Mesenchymal stem cell of adipose (primary cell): ENCODE measurements around the genes PGAM4, GPR174 and KLHL4.

DNA sequence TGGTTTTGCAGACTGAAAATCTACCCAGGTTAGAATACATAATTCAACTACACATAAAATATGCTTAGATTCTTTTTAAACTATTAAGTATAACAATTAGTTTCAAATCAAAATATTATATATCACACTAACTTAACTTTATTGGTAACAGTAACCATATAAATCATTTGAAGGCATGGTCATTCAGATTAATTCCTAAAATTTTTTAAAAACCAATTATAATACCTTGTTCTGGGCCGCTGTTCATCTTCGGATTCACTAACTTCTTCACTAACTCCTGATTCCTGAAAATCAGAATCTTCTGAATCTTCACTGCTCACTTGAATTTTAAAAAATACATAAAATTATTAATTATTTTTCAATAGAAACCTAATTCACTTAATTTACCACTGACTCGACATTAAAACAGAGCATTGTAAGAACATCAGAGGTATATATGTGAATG is 129.7 kb downstream of the ATRX start:
- CAGE, long polyA plus RNA: no peak

- CAGE, long polyA plus RNA: no peak
Measured at GRCh38 chrX:77753298-77754493, 32.3 kb downstream of the ATRX start.

GRCh38 chrX:77969516-77969939 is at the start of gene PGAM4:
TSS of gene PGAM4 (minus strand) at chrX:77969638.
- CAGE, long polyA plus RNA: no peak

GRCh38 chrX:78104532-78105490 is 763 bp downstream of the PGK1 start:
- CAGE, long polyA plus RNA: no peak

GRCh38 chrX:78109507-78110142 is 5.6 kb downstream of the PGK1 start:
- CAGE, long polyA plus RNA: no peak

GRCh38 chrX:78124554-78125395 is 14.7 kb downstream of the TAF9B start:
- CAGE, long polyA plus RNA: no peak

- CAGE, long polyA plus RNA: no peak
Measured at GRCh38 chrX:79096006-79096788, 48.3 kb upstream of the GPR174 start.

- CAGE, long polyA plus RNA: no peak
Measured at GRCh38 chrX:79144182-79144952, at the start of gene GPR174. TSS of gene GPR174 (plus strand) at chrX:79144688.

DNA sequence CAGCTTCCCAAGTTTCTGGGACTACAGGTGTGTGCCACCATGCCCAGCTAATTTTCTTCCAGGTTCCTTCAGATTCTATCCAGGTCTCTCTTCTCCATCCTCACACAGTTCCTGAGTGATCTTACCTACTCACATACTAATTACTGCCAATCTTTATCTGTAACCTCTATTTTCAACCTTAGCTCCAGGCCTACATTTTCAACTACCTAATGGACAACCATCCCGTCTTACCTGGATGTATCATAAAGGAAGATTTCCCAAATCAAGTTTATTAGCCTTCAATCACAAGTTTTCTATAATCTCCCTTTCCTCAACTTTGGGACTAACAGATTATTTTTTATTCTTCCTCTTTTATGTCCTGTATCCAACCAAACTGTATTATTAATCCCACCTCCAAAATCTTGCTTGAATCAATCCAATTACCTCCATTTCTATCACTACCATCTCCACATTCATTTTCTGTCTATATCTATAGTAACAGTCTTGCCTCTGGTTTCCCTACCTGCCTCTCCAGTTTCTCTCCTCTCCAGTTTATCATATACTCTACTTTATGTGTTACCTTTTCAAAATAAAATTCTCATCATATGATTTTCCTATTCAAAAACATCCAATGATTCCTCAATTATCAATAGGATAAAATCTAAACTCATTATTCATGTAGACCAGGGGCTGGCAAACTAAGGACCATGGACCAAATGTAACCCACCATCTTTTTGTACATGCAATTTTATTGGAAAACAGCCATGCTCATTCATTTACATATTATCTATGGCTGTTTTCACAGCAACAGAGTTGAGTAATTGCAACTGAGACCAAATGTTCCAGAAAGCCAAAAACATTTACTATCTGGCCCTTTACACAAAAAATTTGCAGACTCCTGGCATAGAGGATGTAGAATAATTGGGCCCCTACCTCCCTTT is 35.0 kb downstream of the BRWD3 start:
- CAGE, long polyA plus RNA: no peak

DNA sequence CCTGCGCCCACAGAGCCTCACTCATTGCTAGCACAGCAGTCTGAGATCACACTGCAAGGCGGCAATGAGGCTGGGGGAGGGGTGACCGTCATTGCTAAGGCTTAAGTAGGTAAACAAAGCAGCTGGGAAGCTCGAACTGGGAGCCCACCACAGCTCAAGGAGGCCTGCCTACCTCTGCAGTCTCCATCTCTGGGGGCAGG is 738.6 kb downstream of the SH3BGRL start:
- CAGE, long polyA plus RNA: no peak

DNA sequence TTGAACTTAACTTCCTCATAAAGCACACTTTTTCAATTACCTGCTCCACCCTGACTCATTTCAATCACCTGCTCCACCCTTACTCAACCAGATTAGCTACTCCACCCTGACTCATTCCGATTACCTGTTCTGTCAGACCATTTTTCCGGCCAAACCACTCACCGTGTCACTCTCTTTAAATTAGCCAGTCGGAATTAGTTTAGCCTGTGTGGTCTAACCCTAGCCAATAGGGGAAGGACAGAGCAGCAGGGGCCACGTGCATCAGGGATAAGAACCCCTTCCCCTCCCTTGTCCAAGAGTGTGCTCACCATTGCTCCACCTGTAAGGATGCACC is 751.7 kb upstream of the POU3F4 start:
- CAGE, long polyA plus RNA: no peak

GRCh38 chrX:84182558-84182914 is 5.5 kb downstream of the RPS6KA6 start:
- CAGE, long polyA plus RNA: no peak

DNA sequence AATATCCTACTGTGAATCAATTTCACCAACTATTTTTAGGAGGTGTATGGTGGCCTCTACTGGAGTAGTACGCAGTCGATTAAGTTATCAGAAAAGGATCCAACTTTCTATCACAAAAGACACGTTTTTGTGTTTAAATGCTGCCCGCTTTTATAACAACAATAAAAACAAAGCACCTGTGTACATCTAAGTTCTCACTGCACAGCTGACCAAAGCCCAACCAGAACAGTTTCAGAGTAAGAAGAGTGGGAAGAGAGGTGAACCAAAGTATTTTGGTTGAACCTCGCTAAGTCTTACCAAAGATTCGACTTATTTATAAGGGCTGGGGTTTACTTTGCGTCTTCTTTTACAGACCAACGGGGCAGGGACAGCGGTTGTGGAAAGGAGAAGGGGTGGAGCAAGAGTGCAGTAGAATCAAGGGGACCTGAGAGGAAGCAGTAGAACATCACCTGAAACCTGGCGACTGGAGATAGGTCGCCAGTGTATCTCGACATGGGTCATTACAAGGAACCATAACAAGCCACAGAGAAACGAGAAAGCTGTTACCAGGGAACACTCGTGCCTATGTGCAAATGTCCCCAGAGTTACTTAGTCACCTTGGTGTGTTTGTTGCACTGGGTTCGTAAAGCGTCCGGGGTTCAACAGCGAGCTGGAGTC is 1.1 kb downstream of the RPS6KA6 start:
- CAGE, long polyA plus RNA: no peak

- CAGE, long polyA plus RNA: no peak
Measured at GRCh38 chrX:86445521-86445974, 297.3 kb downstream of the DACH2 start.

DNA sequence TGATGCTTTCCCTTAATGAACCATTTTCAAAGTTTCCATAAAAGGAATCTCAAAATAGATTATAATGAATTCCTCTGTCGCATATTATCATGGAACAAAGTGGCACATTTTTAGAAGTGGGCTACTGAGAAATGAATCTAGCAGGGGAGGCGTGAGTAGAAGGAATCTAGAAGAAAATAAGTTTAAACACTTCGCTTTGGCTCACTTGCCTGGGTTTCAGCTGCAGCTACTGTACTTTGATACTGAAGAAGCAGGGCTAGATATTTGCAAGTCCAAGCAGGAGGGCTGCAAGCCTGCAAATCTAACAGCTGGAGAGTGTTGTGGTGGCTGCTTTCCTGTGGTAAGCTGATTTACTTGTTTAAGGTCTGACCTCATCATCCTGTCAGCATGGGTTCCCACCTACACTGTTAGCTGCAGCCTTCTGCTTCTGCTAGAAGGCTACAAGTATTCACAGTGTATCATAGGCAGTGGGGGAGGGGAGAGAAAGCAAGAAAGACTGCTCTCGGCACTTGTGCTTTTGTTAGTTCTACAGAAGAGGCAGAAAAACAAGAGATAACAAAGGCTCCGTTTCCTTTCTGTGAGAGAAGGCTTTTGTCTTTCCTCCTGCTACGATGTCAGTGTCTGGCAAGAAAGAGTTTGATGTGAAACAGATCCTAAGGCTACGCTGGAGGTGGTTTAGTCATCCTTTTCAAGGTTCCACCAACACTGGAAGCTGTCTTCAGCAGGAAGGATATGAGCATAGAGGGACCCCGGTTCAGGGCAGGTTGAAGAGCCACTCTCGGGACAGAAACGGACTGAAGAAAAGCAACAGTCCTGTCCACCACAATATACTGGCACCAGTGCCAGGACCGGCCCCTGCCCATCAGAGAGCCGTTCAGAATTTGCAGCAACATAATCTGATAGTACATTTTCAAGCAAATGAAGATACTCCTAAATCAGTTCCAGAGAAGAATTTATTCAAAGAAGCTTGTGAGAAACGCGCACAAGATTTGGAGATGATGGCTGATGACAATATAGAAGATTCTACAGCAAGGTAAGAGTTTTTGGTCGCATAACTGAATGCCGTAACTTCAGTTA is at the start of gene KLHL4:
Gene KLHL4 (plus strand): TSS at position 520 of the 1,077 bp plus-strand sequence.
- CAGE, long polyA plus RNA: no peak

DNA sequence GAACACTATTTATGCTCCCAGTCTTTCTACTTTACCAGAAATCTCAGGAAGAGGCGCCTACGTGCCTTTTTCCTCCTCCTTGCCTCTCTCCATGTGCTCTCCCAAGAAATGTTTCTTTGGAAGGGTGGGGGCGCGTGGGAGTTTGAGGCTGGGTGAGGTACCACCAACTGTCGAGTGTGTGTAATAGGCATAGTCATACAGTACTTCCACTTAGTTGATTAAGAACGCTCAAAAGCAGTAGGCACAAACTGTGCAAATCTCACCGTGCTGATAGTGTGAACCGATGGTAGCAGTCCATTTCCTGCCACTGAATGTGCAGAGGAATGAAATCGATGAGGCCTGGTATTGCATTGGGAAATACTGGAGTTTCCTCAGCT is 998 bp downstream of the DIAPH2 start:
- CAGE, long polyA plus RNA: no peak

DNA sequence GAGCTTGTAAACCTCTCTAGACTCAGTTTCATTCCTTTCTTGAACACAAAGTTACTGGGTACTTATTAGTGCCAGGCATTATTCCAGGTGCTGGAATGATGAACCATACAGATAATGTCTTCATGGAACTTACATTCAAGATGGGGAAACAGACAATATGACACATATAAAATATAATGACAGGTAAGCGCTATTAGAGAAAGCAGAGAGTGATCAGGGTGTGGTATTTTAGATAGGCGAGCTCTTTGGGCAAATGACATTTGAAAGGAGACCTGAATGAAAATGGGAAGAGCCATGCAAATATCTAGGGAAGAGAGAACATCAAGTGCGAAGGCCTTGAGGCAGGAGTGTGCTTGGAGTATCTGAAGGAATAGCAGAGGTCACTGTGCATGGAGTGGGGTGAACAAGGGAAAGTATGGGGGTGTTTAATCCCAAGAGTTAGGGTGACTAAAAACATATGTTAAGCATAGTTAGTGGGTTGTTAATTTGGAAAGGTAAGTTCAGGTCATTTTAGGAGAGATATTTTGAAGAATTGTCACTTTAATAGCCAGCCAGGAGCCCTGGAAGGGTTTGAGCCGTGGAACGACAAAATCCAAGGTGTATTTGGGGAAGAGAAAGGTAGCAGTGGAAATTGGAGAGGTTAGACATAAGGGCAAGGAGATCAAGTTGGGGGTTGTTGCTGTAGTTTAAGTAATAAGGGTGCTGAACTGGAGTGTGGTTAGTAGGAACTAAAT is 83.9 kb downstream of the DIAPH2 start:
- CAGE, long polyA plus RNA: no peak

- CAGE, long polyA plus RNA: no peak
Measured at GRCh38 chrX:97261698-97262932, 378.4 kb downstream of the RPA4 start.

GRCh38 chrX:97482203-97482555 is 598.5 kb downstream of the RPA4 start:
- CAGE, long polyA plus RNA: no peak

DNA sequence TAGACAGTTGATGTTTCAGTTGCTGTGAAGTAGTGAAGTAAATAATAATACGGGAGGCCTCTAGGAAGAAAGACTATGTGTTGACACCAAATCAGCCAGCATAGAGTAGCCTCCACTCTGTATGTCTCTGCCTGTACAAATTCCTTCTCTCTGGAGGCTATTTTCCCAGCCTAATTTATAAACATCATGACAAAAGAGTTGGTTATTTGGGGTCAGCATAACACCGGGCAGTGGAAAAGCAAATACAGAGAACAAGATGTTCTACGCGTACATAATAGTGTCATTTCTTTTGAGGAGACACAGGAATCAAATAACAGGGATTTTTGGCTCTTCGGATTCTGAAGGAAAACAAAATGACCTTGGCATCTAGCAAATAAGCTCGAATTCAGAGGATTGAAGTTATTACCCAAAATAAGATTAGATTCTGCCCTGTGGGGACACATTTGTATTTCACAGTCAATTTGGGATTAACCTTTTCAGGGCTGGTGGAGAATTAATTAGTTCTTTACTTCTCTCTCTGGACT is 13.9 kb upstream of the SYTL4 start:
- CAGE, long polyA plus RNA: no peak